ENCODE measurements around the gene GPR132.

DNA sequence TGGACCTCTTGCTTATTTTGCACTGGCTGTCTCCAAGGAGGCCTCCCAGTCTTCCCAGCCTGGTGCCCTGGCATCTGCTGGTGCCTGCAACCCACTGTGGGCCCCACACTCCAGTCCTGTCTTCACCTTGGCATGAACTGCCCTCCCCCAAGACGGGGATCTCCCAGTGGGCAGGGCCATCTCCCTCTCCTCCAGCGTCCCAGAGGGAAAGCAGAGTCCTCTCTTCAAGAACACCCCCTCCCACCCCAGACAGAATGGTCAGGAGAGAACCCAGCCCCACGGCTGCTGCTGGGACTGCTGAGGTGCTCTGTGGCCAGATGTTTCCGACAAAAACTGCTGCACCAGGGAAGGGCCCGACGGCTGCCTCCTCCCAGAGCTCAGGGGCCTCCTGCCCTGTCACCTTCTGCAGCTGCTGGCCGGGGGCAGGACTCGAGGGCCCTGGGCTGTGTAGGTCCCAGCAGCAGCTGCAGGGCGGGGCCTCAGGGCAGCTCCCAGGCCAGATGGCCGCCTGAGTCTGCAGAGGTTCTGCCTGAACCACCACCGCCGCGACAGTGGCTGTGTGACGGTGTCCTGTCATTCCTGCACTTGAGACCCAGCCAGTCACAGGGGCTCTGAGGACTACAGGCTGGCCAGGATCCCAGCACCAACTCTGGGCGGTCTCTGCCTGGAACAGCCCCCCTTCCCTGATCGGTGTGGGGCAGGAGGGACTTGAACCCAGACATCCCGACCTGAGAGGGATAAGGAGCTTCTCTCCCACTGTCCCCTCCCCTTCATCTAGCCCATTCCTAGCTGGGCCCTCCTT, 2.0 kb upstream of the AKT1 start:
- PRO-cap, result no peak
- RAMPAGE, long total RNA, result no peak

- PRO-cap, result bidirectional peak, plus-strand start at chr14:104864799, minus-strand start at chr14:104864803
- RAMPAGE, long total RNA, result no peak
Measured at GRCh38 chr14:104864700-104865016, 410 bp upstream of the CEP170B start.

DNA sequence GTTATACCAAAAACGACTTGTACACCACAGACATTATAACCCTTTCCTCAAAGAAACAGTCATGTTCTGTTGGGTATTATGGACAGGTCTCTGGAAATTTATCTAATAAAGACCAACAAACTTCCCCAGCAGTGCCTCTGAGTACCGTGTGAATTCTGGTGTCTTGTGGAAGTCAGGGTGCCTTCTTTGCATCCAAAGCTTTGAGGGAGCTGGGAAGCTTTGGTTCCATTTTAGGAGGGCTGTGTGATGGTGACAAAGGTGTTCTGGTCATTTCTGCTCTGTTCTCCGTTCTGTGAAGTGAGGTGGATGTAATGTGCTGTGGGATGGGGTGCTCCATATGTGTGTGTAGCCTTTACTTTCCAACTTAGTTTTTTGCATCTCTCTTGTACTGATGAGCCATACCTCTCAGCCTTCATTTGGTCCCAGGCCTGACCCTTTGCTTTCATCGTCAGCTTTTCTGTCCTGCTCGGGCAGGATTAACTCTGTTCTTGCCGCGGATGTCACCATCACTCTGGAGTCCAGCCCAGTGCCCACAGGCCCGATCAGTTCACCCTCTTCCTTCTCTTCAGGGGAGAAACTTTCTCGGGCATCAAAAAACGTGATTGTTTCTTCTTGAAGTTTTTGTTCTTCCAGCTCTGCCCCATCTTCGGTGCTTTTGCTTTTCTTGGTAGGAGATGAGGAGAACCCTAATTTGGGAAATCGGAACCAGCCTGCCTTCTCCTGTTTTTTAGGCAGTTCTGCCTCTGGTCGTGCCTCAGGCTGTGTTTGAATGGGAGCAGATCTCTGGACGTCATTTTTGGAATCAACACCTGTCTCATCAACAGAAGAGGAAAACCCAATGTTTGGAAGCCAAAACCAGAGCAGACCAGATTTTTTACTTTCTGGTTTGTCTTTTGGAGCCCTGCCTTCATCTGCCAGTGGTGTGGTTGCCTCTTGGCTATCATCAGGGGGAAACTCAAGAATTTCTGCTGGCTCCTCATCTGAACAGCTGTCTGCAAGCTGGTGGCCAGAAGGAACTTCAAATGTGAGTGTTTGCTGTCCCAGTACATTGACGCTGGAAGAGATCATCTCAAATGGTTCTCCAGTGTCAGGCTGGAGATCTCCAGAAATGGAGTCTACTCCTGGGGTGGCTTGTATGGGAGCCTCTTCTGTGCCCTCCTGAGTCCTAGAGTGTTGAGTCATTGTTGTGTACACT, 13.4 kb downstream of the PLD4 start:
- PRO-cap, result no peak
- RAMPAGE, long total RNA, result no peak

GRCh38 chr14:105050128-105050897, 14.9 kb downstream of the GPR132 start:
- PRO-cap, result no peak
- RAMPAGE, long total RNA, result no peak

- PRO-cap, result bidirectional peak, plus-strand start at chr14:105065620, minus-strand start at chr14:105065430
- RAMPAGE, long total RNA, result no peak
Measured at GRCh38 chr14:105065340-105066295, at the start of gene GPR132. TSS of gene GPR132 (minus strand) at chr14:105065430.

DNA sequence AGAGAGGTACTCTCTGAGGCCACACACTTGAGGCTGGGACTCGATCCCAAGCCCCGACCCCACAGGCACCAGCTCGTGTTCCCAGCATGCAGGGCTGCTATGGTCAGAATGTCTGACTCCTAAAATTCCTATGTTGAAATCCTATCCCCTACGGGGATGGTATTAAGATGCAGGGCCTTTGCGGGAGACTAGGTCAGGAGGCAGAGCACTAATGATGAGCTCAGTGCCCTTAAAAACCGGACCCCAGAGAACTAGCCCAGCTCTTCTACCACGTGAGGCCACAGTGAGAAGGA, 25.2 kb downstream of the BRF1 start:
- PRO-cap, result no peak
- RAMPAGE, long total RNA, result no peak

GRCh38 chr14:105301448-105301666, 556 bp upstream of the BRF1 start:
- PRO-cap, result bidirectional peak, plus-strand start at chr14:105301594, minus-strand start at chr14:105301266
- RAMPAGE, long total RNA, result no peak

GRCh38 chr14:105336085-105337087, 21.8 kb downstream of the PACS2 start:
- PRO-cap, result no peak
- RAMPAGE, long total RNA, result no peak

GRCh38 chr14:105399855-105400834, 1.8 kb downstream of the TEX22 start:
- PRO-cap, result no peak
- RAMPAGE, long total RNA, result no peak

DNA sequence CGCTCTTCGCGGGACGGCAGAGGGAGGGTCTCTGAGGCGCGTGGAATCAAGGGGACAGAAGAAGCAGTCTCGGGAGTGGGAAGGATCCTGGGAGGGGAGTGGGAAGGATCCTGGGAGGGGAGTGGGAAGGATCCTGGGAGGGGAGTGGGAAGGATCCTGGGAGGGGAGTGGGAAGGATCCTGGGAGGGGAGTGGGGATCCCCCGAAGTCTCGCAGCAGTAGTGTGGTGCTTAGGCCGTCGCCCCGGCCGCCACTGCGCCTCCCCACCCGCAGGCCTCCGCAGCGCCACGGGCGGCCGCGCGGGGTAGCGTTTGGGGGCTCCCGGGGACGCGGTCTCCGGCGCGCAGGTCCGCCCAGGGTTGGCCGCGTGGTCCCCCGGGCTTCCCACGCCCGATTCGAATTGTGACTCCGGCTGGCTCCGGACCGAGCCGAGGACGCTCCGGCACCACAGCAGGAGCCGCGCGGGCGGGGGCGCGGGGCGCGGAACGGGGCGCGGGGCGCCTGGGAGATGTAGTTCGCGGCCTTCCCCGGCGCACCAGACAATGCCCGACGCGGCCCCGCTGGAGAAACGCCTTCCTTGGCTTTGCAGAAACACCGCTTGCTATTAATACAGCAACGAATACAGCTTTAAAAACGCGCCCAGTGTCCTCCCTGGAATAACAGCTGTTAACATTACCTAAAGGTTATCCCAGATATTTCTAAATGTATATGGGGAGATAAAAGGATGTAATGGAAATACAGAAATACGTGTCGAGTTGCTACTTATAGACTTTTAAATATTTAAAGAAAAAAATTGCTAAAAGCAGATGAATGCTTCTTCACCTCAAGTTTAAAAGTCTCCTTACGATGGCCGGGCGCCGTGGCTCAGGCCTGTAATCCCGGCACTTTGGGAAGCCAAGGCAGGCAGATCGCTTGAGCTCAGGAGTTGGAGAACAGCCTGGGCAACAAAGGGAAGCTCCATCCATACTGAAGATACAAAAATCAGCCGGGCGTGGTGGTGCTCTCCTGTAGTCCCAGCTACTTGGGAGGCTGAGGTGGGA, 4.5 kb upstream of the MTA1 start:
- PRO-cap, result bidirectional peak, plus-strand start at position 334 of the sequence, minus-strand start at position 254 of the sequence
- RAMPAGE, long total RNA, result no peak

DNA sequence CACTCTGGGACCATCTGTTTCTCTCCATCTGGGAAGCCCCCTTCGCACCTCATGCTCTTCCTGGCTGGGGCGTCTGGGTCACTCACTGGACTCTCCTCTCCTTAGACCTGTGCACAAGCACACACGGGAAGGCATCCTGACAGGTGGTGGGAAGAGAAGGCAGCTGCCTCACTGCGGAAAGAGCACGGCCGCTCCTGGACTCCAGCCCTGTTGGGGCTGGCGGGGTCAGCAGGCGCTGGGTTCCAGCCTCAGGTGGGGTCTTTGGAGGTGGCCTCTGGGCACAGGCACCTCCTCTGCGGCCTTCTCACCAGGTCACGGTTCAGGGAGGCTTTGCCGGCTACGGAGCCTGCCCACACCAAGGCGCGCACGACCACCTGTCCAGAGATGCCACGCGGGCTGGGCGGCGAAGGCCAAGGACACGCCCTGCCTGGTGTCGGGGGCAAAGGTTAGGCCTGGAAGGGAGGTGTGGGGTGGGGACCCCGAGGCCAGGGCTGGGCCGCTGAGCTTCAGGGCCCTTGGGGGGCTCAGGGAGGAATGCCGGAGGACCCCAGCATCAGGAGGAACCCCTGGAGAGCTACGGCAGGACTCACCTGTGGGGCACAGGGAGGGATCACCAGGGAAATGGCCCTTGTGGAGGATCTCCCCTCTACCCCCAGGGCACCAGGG, 520 bp upstream of the MTA1 start:
- PRO-cap, result no peak
- RAMPAGE, long total RNA, result no peak

- PRO-cap, result no peak
- RAMPAGE, long total RNA, result no peak
Measured at GRCh38 chr14:105476475-105477371, 2.1 kb downstream of the CRIP2 start.

GRCh38 chr14:105479412-105480344, 5.1 kb downstream of the CRIP2 start:
- PRO-cap, result no peak
- RAMPAGE, long total RNA, result no peak

GRCh38 chr14:105489176-105490351, 1.5 kb upstream of the TEDC1 start:
- PRO-cap, result bidirectional peak, plus-strand start at chr14:105489828, minus-strand start at chr14:105489540; bidirectional peak, plus-strand start at chr14:105490424, minus-strand start at chr14:105490122
- RAMPAGE, long total RNA, result no peak

GRCh38 chr14:105527080-105527758, 836 bp downstream of the TMEM121 start:
- PRO-cap, result no peak
- RAMPAGE, long total RNA, result no peak

- PRO-cap, result no peak
- RAMPAGE, long total RNA, result no peak
Measured at GRCh38 chr14:105577216-105578084, 51.1 kb downstream of the TMEM121 start.

GRCh38 chr14:105587410-105588825, 61.5 kb downstream of the TMEM121 start:
- PRO-cap, result no peak
- RAMPAGE, long total RNA, result no peak

GRCh38 chr14:105857809-105858673, 331.7 kb downstream of the TMEM121 start:
- PRO-cap, result no peak
- RAMPAGE, long total RNA, result no peak

GRCh38 chr14:105860422-105861635, 334.4 kb downstream of the TMEM121 start:
- PRO-cap, result no peak
- RAMPAGE, long total RNA, result no peak

GRCh38 chr14:105863841-105864634, 337.7 kb downstream of the TMEM121 start:
- PRO-cap, result no peak
- RAMPAGE, long total RNA, result no peak